ENCODE results near the genes SDHAF4, OGFRL1 and KHDC1.

GRCh38 chr6:63581616-63582849, 9.8 kb downstream of the PTP4A1 start:
- PRO-cap = no peak

DNA sequence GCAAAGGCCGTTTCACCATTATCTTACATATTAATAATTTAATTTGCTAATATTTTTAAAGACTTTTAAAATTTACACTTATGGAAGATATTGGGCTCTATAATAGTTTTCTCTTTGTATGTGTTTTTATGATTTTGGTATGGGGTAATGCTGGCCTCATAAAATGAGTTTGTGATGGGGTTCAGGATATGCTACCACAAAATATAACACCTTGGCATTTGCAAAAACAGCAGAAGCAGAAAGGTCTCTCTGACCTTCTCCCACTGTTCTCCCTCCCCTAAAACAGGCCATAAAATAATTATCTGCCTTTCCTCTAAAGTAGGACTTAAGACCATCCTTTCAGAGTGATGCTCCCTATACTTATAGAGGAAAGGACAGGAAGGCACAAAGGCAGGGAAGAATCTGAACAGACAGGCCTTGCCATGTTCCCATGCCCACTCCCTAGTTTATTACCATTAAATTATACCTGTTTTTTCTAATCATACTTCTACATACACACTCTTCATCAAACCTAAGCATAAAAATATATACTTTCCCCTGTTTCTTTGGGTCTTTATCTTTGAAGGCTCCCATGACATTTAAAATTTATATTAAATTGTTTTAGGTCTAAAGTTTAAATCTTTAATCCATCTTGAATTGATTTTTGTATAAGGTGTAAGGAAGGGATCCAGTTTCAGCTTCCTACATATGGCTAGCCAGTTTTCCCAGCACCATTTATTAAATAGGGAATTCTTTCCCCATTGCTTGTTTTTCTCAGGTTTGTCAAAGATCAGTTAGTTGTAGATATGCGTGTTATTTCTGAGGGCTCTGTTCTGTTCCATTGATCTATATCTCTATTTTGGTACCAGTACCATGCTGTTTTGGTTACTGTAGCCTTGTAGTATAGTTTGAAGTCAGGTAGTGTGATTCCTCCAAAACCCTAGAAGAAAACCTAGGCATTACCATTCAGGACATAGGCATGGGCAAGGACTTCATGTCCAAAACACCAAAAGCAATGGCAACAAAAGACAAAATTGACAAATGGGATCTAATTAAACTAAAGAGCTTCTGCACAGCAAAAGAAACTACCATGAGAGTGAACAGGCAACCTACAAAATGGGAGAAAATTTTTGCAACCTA, 755.8 kb upstream of the ADGRB3 start:
- PRO-cap = no peak

GRCh38 chr6:70566574-70567499, at the start of gene SDHAF4:
Gene SDHAF4 (plus strand): TSS chr6:70566930.
- PRO-cap = unidirectional peak, plus-strand start at chr6:70566909

GRCh38 chr6:70669160-70669614, 1.5 kb downstream of the SMAP1 start:
- PRO-cap = no peak

DNA sequence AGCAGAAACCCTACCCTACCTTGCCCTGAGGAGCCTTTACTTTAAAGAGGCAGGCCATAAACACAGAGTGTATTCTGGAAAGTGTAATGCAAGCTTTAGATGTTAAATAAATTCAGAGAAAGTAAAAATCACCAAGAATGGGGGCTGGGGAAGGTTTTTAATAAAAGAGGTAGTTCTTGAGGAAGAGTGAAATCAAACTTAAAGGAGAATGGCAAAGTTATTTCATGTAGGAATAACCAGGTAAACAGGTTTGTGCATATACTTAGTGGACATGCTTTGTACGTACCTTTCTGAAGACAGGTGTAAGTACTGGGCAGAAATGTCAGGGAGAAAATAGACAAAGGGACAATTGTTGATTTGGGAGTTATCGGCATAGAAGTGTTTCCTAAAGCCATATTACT, 17.7 kb downstream of the SMAP1 start:
- PRO-cap = no peak

GRCh38 chr6:70731978-70732734, 64.5 kb downstream of the SMAP1 start:
- PRO-cap = no peak

DNA sequence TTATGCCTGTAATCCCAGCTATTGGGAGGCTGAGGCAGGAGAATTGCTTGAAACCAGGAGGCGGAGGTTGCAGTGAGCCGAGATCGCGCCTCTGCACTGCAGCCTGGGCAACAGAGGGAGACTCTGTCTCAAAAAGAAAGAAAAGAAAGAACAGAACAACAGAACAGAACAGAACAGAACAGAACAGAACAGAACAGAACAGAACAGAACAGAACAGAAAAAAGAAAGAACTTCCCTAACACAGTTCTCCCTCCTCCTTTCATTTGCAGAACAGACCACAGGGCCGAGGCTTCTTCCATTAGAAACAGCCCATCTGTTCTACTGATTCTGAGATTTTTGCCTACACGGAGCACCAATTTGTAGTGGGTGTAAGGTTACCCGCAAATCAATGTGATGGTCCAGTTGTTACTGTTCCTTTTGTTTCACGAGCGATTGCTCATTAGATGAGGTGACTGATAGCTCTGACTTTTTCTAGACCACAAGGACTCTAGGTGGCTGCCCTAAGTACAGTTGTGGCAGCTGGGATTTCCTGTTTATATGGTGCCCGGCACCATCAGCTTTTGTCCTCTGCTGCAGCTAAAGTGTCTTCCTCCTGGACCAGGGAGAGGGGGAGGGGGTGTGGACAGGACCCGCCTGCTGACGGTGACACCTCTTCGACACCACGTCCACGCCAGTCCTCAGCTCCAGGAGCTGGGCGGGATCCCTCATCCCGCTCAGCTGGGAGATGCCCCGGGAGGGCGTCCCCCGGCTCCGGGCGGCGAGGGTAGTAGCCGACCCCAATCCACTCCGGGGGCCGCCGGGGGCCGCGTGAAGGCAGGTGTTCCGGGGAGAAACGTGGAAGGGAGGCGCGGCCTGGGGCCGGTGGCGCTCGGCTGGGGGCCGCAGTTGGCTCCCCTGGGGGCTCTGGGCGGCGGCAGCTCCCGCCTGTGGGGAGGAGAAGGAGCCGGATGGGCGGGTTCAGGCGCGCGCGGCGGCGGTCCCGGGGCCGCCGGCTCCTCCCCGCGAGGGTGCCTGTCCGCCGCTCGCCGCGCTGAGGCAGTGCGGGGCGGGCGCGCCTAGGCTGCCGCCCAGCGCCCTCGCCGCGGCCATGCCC, at the start of gene OGFRL1:
OGFRL1 (plus strand) TSS at position 1,038 of the 1,093 bp plus-strand sequence.
- PRO-cap = bidirectional peak, plus-strand start at position 686 of the sequence, minus-strand start at position 569 of the sequence; bidirectional peak, plus-strand start at position 1,038 of the sequence, minus-strand start at position 928 of the sequence

- PRO-cap = no peak
These were observed 255.4 kb upstream of the KCNQ5 start for GRCh38 chr6:72366469-72366883.

- PRO-cap = no peak
These were observed 110.7 kb downstream of the KCNQ5 start for GRCh38 chr6:72732227-72733319.

GRCh38 chr6:73262726-73263540, at the start of gene KHDC1:
Gene KHDC1 (minus strand): TSS chr6:73263196.
- PRO-cap = no peak

DNA sequence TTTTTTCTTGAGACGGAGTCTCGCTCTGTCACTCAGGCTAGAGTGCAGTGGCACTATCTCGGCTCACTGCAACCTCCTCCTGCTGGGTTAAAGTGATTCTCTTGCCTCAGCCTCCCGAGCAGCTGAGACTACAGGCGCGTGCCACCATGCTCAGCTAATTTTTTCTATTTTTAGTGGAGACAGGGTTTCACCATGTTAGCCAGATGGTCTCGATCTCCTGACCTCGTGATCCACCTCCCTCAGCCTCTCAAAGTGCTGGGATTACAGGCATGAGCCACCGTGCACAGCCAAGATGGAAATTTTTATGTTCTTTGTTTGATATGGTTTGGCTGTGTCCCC, 14.9 kb downstream of the EEF1A1 start:
- PRO-cap = no peak

DNA sequence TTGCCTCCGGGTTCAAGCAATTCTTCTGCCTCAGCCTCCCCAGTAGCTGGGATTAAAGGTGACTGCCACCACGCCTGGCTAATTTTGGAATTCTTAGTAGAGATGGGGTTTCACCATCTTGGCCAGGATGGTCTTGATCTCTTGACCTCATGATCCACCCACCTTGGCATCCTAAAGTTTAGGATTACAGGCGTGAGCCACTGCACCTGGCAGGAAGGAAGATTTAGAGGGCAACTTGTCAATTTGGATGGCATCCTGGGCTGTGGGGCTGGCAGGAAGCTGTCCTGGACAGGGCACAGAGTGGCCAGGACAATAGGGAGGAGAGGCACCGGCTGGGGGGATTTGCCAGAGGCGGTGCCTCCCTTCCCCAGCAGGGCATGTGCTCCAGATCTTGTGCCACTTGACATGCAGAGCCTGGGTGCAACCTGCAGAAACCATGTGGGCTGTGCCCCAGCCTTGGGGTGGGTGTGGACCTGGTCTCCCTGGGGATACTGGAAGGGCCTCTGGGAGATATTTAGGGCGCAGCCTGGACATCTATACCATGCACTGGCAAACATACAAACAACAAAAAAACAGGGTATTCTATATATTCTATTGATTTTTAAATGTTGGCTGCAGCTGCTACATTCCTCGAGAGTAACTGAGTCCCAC, 58.5 kb upstream of the EEF1A1 start:
- PRO-cap = no peak

- PRO-cap = no peak
These were observed 102.6 kb downstream of the CD109 start for GRCh38 chr6:73798476-73799135.

DNA sequence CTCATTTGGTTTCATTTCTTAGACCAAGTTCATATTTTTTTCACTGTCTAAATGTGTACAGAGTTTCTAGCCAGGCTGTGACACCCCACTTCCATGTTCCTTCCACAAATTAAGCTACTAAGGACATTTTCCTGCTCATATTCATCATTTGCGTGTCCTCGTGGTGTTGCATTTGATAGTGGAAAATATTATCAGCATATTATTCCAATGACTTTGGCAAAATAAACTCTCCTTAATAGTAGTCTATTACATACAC, 599.3 kb downstream of the COL12A1 start:
- PRO-cap = no peak

DNA sequence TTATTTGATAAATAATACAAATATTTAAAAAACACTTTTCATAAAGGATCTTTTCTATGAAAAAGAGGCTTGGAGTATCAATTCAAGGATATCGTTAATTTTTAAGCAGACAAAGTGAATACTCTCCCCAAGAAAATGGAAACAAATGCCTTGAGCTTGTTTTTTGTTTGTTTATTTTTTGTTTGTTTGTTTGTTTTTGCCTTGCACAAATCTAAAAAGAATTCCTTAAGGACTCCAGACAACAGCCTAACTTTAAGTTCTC, 153.8 kb downstream of the COL12A1 start:
- PRO-cap = no peak

- PRO-cap = unidirectional peak, minus-strand start at chr6:75207332
These were observed 1.1 kb upstream of the COL12A1 start for GRCh38 chr6:75207032-75207369.

DNA sequence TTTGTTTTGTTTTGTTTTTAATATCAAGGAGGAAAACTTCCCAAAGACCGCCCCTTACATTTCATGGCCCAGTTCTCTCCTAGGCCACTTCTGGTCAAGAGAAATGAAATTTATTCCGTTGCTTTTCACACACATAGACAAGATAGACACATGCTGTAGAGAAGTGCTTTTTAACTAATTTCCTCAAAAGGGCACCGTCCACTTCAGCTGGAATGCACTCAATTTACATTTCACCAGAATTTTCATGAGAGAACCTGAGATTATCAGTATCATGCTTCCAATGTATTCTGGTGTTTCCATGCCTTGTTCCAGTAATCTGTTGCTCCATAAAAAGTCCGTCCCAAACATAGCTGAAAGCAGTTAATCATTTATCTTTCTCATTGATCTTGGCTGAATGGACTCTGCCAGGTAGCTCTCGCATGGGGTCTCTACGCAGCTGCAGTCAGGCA, 18.3 kb upstream of the COL12A1 start:
- PRO-cap = no peak

GRCh38 chr6:75490912-75491692, 2.5 kb downstream of the FILIP1 start:
- PRO-cap = no peak

DNA sequence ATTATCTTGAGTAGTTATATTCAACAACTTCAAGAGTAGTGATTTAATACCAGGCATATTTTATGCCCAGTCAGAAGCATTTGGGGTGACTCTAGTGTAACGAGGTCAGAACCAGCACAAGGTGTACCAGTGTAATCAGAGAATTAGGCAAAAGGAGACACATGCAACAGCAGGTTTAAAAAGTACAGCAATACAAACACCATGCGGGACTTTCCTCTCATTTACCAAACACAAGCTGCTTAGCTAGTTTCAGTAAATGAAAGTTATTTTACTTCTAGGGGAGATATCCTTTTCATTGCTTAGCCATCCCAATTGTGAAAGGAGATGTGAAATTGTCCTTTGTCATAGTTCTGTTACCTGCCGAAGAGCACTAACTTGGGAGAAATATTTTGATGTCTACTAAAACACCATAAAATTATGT, 811 bp downstream of the FILIP1 start:
- PRO-cap = no peak

GRCh38 chr6:75749500-75749994, 508 bp downstream of the MYO6 start:
- PRO-cap = no peak

Data from tibial artery (tissue), 1 donor.